H1 (cell line): ENCODE data around the genes RCAN2, ADGRF4 and TFAP2B.

DNA sequence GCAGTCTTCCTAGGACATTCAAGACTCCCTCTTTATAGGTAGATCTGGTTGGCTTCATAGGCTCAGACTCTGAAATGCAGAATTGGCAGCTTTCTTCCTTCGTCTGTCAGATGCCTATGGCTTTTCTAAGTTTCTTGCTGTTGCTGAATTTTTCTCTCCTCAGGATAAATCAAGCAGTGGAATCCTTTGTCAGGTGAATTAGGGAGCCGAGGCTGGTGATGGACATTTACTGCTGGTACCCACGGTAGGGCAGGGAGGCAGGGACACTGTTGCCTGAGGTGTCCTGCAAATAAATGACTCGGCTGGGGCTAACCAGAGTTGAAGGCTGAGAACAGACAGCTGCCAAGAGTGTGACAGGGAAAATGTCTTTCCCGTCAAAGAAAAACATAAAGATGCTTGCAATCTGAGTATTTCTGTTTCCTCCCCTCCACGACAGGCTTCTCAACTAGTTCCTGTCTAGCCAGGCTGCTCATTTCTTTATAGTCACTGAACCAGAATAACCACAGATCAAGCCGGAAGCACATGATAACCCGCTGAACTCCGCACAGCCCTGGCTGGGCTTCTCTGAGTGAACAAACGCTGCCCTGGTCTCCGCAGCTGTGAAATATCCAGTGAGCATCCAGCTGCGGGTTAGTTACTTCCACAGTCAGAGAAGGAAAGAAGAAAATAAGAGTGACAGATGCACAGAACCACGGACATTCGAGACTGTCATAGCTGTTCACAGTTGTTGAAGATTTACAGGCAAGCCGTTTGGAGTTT is 299.6 kb upstream of the SUPT3H start:
- RRBS: no CpG with 5 or more reads among the region's 15 CpGs
CAGE:
- cytosol, long polyA plus RNA: no peak
- long polyA plus RNA: no peak
- nucleus, long polyA plus RNA: no peak

DNA sequence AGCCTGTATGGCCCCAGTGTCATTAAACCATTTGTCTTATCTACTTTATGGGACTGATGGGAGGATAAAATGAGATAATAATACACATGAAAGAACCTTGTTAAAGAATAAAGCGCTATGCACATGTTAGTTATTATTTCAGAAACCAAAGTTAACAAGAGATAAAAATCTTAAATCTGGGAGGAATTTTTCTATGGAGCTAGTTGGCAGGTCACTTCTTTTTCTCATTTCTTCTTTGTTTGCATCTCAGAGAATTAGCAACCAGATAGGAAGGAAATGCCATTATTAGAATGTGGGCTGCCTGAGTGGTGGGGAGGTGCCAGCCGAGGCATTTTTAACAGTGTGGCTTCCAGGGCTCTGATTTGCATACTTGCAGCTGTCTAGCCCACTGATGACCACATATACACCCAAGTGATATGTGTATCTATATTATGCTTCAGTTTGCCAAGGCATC is 206.8 kb downstream of the CLIC5 start:
- RRBS: no CpG with 5 or more reads among the region's 2 CpGs
CAGE:
- cytosol, long polyA plus RNA: no peak
- long polyA plus RNA: no peak
- nucleus, long polyA plus RNA: no peak

DNA sequence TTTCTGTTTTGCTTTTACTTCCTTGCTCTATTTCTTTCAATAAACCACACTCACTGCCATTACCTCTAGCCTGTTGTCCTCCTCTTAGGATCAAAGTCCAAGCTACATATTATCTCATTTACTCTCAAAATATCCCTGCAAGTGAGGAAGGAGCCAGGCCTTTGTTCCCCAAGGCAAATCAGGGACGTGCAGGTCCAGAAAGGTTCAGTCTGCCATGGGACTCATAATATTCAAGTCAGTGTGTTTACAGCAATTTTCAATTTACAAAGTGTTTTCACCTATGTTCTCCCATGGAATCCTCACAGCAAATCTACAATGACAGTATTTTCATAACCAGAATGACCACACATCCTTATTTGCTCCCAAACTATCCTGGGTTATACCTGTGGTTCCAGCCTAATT is 3.9 kb downstream of the CLIC5 start:
- RRBS: no CpG with 5 or more reads among the region's 1 CpG
CAGE:
- cytosol, long polyA plus RNA: no peak
- long polyA plus RNA: no peak
- nucleus, long polyA plus RNA: no peak

- RRBS: no CpG with 5 or more reads among the region's 5 CpGs
CAGE:
- cytosol, long polyA plus RNA: no peak
- long polyA plus RNA: no peak
- nucleus, long polyA plus RNA: no peak
Observed at GRCh38 chr6:46053034-46053598, 37.5 kb upstream of the CLIC5 start.

DNA sequence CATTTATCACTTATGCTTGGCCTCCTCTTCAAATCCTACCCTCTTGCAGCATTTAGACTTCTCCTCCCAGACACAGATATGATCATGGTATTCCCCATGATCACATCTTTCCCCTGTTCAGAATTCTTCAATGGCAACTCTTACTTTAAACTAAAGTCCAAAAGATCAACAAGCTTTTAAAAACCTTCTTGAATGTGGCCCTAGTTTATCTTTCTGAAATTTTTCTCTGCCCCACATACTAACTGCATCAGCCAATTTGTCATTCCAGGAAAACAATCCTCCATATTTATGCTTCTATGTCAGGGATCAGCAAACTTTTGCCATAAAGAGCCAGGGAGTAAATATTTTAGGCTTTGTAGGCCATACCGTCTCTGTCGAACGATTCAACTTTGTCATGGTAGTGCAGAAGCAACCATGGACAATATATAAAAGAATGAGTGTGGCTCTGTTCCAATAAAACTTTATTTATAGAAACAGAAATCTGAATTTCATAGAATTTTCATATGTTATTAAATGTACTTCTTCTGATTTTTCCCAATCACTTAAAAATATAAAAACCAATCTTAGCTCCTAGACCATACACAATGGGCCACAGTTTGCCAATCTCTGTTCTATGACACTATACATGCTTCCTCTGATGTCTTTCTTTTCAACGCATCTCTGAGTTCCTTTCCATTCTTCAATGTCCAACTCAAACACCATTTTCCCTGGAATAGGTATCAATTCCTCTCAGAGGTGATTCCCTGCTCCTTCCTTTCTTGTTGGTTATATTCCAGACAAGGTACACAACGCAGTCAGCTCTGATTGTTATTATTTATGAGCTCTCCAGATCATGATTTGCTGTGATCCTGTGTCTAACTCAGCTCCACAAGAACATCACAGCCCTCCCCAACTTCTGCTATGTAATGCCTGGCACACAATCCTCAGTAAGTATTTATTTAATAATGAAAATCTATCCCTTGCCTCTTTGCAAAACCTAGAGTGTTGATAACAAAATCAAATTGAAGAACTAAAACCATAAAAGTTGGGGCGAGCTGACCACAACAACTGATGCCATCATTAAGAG is 115.6 kb downstream of the RCAN2 start:
- RRBS: no CpG with 5 or more reads among the region's 6 CpGs
CAGE:
- cytosol, long polyA plus RNA: no peak
- long polyA plus RNA: no peak
- nucleus, long polyA plus RNA: no peak

DNA sequence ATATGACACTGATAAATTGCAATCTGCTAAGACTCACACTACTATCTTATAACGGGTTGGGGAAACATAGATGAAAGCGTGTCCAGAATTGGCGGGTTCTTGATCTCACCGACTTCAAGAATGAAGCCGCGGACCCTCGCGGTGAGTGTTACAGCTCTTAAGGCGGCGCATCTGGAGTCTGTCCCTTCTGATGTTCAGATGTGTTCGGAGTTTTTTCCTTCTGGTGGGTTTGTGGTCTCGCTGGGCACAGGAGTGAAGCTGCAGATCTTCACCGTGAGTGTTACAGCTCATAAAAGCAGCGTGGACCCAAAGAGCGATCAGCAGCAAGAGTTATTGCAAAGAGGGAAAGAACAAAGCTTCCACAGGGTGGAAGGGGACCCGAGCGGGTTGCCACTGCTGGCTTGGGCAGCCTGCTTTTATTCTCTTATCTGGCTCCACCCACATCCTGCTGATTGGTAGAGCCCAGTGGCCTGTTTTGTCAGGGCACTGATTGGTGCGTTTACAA is 86.2 kb downstream of the RCAN2 start:
- RRBS: no CpG with 5 or more reads among the region's 18 CpGs
CAGE:
- cytosol, long polyA plus RNA: no peak
- long polyA plus RNA: no peak
- nucleus, long polyA plus RNA: no peak

GRCh38 chr6:46489424-46489883 is 1.8 kb downstream of the RCAN2 start:
- RRBS: no CpG with 5 or more reads among the region's 6 CpGs
CAGE:
- cytosol, long polyA plus RNA: no peak
- long polyA plus RNA: no peak
- nucleus, long polyA plus RNA: no peak

- RRBS: 1% methylated on average over 39 of the region's 102 CpGs
CAGE:
- cytosol, long polyA plus RNA: no peak
- long polyA plus RNA: no peak
- nucleus, long polyA plus RNA: start-site peak on the minus strand at chr6:46491446-46491451, 8 reads
Observed at GRCh38 chr6:46490751-46491779, at the start of gene RCAN2. TSS of gene RCAN2 (minus strand) at chr6:46491449.

DNA sequence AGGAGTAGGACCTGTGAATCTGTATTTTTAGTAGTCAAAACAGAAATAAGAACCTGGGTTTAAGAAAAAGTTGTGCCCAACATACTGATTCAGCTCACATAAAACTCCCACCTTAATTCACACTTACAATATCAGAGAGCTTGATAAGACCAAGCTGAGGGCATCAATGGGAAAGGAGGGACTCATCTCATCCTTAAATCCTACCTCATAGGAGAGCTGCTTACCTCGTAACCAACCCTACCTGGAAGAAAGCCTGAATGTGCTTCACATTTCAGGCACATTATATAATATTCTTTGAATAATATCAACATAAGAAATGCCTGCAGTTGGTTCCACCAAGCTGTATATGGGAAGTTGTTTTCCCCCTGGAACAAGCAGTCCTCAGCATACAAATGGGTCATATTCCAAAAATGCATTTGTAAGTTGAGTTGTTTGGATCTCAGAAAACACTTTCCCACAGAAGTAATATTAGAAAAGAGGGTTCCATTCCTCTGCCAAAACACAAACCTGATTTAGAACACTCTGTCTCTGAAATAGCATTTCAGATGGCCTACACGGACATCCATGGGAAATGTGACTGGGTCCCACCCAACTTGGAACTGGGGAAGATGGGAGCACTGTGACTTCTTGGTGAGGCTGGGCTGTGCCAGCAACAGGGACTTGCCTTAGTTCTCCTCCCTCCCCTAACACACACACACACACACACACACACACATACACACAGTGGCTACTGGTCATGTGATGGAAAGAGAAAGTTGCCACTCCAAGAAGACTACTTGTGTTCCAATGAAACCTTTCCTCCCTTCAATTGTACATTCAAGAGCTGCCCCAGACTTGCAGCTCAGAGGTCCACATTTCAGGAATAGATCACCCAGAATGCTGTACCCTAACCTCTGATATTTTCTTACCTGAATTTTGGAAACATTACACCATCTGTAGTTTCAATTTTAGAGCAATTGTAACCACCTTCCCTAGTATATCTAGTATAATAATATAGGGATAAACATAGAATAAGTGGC is 11.3 kb upstream of the RCAN2 start:
- RRBS: no CpG with 5 or more reads among the region's 2 CpGs
CAGE:
- cytosol, long polyA plus RNA: no peak
- long polyA plus RNA: no peak
- nucleus, long polyA plus RNA: no peak

- RRBS: no CpG with 5 or more reads among the region's 10 CpGs
CAGE:
- cytosol, long polyA plus RNA: no peak
- long polyA plus RNA: no peak
- nucleus, long polyA plus RNA: no peak
Observed at GRCh38 chr6:46511301-46511925, 20.2 kb upstream of the RCAN2 start.

DNA sequence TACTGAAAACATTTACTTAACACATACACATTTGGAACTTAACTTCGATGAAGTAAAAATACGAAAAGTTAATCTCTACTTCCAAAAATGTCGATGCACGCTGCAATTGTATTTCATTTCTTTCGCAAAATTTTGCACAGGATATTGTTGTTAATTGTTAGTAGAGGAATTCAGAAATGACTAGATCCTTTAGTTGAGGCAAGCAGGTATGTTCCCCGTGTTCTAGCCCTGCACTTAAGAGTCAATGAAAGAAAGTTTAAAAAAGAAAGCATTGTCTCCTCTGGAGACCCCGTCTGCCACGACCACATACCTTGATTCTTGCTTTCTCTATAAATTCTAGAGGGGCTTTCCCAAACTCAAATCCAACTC is 538 bp downstream of the CYP39A1 start:
- RRBS: no CpG with 5 or more reads among the region's 8 CpGs
CAGE:
- cytosol, long polyA plus RNA: no peak
- long polyA plus RNA: no peak
- nucleus, long polyA plus RNA: no peak

DNA sequence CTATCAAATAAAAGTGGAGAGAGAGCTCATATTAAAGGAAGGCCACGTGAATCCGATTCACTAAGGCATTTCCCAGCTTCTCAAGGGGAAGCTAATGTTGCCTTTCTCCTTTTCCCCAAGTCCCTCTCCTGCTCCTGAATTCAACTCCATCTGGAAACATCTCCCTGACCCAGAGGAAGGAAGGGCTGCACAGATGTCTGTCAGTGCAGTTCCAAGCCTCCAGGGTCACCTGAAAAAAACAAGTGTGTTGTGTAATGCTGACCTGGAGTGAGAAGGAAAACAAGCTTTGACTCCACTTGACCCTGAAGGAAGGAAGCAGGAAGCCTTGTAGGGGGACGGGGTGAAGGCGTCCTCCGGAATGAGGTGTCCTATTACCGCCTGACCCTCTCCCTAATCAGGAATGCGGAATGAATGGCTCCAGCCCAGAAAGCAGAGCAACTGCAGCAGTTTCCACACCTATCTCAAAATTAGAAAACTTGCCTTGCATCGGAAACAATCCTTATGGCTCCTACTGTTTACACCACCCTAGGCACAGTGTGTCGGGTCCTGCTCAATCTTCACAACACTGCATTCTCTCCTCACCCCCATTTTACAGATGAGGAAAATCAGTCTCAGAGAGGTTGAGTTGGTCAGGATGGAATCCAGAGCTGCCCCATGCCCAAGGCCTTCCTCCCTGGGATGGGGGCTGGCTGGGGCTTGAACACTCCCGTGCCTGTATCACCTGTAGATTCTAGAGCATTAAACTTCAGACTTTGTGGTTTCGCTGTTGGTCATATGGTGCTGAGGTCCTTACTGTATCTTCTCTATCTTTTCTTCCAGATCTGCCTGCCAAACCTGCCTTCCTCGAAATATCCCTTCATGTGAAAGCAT is 14.1 kb upstream of the ADGRF5 start:
- RRBS: no CpG with 5 or more reads among the region's 12 CpGs
CAGE:
- cytosol, long polyA plus RNA: no peak
- long polyA plus RNA: no peak
- nucleus, long polyA plus RNA: no peak

DNA sequence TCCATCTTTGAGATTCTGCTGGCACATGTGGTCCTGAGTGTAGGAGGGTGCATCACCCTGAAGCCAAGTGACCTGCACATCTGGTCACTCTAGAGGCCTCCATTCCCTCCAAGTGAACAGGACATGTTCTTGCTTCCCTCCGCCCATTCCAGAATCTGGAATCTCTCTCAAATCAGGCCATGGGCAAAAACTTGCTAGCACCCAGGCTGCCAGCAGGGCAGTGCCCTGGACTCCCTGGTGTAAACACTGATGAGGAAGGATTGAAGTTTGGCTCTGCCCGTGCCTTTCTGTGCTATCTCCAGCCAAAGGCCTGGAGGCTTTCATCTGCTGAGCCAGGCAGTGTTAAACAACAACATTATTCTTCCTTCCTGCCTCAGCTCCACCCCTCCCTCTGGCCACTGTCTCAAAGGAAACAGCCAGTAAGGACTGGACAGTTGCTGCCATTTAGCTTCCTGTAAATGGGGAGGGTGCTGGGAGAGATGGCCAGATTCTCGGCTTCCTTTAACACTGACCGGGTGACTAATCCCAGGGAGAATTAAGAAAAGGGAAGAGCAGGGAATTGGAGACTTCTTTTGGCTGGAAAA is 19.4 kb upstream of the ADGRF1 start:
- RRBS: no CpG with 5 or more reads among the region's 4 CpGs
CAGE:
- cytosol, long polyA plus RNA: no peak
- long polyA plus RNA: no peak
- nucleus, long polyA plus RNA: no peak

- RRBS: 40% methylated on average over 3 of the region's 14 CpGs
CAGE:
- cytosol, long polyA plus RNA: no peak
- long polyA plus RNA: no peak
- nucleus, long polyA plus RNA: no peak
Observed at GRCh38 chr6:47242006-47243047, 67.4 kb downstream of the TNFRSF21 start.

DNA sequence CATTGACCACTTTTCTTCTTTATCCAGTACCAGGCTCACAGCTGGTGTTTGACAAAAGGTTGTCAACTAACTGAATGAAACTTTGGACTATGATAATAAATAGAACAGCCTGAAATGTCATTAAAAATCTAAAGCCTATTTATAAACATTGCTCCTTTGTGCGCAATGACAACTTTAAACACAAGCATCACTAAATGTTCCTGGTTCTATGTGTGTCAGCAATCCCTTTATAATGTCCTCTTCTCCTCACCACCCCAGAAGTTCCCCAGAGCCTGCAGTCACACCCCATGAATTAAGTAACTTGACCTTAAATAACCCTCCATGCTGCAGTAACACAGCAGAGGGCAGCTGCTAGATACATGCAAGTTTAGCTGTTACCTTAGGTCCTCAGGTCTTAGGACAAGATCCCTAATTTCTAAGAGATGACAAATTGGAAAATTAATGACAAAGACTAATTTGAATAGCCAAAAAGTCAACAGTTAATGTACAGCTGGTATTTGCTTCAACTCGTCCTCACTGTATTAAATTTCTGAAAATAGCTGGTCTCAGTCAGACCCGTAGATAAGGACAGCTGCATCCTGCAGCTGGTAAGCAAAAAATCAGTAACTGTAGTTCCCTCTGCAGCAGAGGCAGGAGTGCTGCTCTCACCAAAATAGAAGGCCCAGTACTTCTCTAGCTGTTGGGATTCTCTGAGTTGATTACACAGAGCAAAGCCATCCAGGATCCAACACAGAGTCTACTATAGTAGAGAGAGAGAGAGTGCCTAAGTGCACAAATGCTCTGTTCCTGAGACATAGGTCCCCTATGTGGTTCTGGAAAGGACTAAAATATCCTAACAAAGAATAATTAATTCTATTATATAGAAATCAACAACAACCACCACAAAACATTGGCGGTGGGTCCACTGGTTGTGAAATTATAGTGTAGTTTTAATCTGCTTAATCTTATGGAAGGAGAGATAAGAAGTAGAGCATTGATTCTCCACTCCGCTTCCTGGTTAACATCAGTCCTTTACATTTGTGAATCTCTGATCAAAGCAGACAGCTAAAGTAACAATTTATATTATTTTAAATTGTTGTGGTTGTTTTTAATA is 62.3 kb downstream of the TNFRSF21 start:
- RRBS: no CpG with 5 or more reads among the region's 5 CpGs
CAGE:
- cytosol, long polyA plus RNA: no peak
- long polyA plus RNA: no peak
- nucleus, long polyA plus RNA: no peak

GRCh38 chr6:47698223-47698897 is at the start of gene ADGRF4:
TSS of gene ADGRF4 (plus strand) at chr6:47698580.
- RRBS: no CpG with 5 or more reads among the region's 7 CpGs
CAGE:
- cytosol, long polyA plus RNA: no peak
- long polyA plus RNA: no peak
- nucleus, long polyA plus RNA: no peak

GRCh38 chr6:49551210-49552114 is 994 bp downstream of the C6orf141 start:
- RRBS: no CpG with 5 or more reads among the region's 31 CpGs
CAGE:
- cytosol, long polyA plus RNA: no peak
- long polyA plus RNA: no peak
- nucleus, long polyA plus RNA: no peak

DNA sequence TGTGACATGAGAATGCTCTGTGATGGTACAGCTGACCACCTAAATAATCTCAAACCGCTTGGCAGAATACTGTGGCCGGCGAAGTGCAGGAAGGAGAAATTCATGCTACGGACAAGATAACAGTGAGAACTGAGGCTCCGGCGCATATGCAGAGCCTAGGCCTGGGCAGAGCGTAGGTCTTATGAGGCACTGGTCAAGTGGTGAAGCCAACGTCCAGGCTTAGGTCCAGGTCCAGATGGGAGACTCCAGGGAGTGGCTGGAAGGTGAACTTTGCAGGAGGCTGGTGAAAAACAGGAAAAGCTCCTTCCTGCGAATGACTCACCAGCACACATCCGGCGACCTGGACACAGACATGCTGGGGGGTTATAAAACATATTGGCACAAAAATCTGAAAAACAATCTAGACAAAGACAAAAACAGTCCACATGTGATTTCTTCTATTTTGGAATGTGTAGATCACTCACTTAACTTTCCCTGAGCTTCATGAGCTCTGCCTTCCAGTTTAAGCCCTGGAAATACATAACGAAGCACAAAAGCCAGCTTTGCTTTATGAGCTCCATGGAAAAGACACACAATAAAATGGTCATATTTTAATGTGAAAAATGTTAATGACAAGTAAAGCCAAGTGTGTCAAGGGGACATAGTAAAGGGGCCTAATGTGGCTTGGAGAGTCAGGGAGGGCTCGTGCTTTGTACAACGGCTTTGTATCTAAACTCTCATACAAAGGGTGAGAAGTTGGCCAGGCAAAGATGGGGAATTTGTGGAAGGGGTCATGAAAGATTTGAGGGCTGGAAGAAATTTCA is 15.5 kb downstream of the C6orf141 start:
- RRBS: no CpG with 5 or more reads among the region's 14 CpGs
CAGE:
- cytosol, long polyA plus RNA: no peak
- long polyA plus RNA: no peak
- nucleus, long polyA plus RNA: no peak

DNA sequence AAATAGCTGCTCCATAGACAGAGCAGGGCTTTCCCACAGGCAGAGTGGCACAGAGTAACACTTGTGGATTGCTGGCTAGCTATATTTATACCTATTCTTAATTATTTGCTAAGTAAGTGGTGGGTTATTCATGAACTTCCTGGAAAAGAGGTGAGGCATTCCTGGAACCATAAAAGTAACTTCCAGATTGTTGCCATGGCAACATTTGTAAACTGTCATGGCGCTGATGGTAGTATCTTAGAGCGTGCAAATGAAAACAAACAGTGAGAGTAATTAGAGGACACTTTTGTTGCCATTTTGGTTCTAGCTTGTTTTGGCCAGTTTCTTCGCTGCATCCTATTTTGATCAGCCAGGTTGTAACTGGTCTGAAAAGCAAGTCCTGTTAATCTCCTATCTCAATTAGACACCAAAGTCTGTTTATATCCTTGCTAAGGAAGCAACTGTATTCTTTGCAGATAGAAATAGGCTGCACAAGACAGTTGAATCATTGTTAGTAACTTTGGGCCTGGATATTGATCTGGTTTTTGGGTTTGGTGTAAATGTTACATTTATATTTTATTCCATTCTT is 23.9 kb downstream of the DEFB114 start:
- RRBS: no CpG with 5 or more reads among the region's 3 CpGs
CAGE:
- cytosol, long polyA plus RNA: no peak
- long polyA plus RNA: no peak
- nucleus, long polyA plus RNA: no peak

DNA sequence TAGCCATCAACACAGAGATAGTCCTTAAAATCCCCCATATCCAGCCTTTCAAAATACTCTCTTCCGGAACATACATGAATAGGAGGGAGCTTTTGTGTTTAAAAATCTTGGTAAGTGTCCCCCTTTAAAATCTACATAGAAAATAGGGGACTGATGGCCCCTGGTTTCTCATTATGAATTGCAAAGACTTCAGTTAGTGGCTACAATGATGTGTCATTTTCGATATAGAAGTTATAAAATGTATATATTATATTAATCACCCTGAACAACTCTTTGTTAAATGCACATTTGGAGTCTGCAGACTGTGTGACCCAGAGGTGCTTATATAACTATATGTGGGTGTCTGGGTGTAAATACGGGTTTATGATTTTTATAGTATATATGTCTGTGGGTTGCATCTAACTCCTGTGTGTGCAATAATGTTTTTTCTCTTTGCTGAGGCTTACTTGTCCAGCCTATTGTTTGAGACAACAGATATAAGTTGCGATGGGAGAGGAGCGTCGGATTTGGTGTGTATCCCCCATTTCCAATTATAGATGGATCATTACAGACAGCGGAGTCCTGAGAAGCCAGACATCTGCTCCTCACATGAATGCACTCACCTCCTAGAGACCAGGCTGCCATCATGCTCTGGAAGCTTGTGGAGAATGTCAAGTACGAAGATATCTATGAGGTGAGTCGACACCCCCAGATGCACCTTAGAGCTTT is at the start of gene TFAP2B:
Gene TFAP2B (plus strand): TSS at position 572 of the 708 bp plus-strand sequence.
- RRBS: no CpG with 5 or more reads among the region's 9 CpGs
CAGE:
- cytosol, long polyA plus RNA: no peak
- long polyA plus RNA: no peak
- nucleus, long polyA plus RNA: no peak